Melanocyte of skin (primary cell): ENCODE data around the genes SLC24A3 and RIN2.

- CAGE, long polyA plus RNA, 2 experiments = no peak in any of the 2 experiments
Measured at GRCh38 chr20:15070371-15070894, 733.0 kb upstream of the FLRT3 start.

DNA sequence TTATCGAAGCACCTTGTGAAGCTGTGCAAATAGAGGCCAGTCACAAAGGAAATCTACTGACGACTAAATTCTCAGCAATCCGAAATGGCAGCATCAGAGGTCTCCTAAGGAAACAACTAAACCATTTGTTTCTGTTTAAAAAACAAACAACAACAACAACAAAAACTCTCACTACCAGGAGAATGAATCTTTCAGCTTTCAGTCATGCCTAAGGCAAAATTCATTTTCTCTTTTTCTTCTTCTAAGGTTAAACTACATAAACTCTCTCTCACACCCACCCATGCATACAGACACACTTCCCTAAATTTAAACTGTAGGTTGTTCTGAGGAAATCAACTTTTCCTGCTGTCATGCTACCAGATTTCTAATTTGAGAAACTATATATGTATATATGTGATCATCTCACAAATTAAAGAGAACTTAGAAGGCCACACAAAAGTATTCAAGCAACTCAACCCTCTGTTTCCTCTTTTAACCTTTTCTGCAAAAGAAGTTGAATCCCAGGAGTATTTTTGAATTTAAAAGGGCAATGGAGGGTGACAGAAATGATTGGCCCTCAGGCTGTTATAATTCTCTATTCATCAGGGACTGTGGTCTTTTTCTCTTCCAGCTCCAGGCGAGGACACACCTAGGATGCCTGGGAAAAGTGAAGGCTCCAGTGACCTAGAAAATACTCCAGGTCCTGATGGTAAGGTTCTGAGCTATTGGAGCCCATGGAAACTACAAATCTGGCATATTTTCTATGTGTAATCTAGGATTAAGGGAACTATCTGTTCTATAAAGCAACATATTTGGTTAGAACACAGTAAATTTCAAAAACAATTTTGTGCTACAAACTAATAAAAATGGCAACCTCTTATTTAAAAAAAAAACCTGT, 532.4 kb downstream of the KIF16B start:
- CAGE, long polyA plus RNA, 2 experiments = no peak in any of the 2 experiments

GRCh38 chr20:16201166-16201536, 372.1 kb downstream of the KIF16B start:
- CAGE, long polyA plus RNA, 2 experiments = no peak in any of the 2 experiments

- CAGE, long polyA plus RNA, 2 experiments = no peak in any of the 2 experiments
Measured at GRCh38 chr20:17006497-17006958, 220.3 kb upstream of the PCSK2 start.

DNA sequence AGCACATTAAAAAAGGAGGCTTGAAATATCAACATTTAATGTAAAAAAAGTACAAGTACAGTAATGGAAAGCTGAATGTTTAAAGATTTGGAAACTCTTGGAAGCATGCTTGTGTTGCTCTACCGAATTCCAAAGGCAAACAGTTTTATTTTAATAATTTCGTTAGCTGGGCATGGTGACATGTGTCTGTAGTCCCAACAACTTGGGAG, 137.4 kb downstream of the BFSP1 start:
- CAGE, long polyA plus RNA, 2 experiments = no peak in any of the 2 experiments

GRCh38 chr20:17565136-17565563, 4.7 kb upstream of the DSTN start:
- CAGE, long polyA plus RNA, 2 experiments = no peak in any of the 2 experiments

GRCh38 chr20:17680877-17681397, 1.1 kb downstream of the RRBP1 start:
- CAGE, long polyA plus RNA, 2 experiments = no peak in any of the 2 experiments

DNA sequence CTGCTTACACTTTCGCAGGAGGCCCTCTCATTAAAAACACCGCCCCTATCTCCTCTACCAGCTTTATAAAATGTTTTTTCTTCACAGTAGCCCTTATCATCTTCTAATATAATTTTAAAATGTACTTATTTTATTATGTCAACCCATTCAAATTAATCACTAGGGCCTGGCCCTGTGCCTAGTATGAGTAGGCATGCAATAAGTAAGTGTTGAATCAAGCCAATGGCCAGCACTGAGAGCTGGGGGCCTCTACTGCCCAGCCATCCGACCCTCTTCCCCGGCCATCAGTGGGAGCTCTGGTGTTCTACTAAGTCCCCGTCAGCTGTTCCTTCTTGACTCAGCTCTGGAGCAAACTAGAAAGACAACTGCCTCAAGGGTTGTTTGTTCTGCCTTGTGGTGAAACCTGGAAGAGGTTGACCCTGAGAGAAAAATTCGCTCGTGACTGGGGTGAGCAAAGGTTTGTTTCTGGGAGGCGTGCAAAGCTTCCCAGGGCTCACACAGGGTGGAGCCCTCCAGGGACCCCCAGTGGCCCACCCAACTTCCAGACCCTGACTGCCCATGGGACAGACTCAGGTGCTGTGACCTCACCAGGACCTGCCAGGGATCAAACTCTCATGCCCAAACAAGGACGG, 50.2 kb downstream of the BANF2 start:
- CAGE, long polyA plus RNA, 2 experiments = no peak in any of the 2 experiments

DNA sequence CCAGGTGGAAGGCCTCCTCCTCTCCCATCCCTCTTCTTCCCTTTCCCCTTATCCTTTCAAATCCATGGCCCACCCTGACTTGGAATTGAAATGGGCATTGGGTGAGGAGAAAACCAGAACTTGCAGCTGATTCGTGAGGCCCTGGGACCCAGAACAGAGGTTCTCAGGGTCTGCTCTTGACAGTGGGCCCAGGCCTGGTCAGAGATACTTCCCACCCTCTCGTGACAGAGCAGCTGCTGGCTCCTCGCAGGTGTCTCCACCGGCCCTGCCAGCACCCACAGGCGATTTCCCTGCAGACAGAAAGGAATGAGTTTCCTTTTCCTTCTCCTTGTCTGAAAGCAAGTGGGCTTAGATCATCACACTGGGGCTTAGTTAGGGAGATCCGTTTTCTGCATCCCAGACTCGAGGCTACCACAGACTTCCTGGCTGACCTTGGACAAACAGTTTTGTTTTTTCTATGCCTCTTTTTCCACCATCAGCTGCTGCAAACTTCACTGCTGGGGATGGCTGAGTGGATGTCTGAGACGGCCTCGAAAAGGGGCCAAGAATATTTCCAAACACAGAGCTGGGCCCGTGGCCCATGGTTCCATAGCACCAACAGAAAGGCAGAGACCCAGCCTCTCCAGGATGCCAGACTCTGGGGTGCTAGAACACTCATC, 86.4 kb downstream of the BANF2 start:
- CAGE, long polyA plus RNA, 2 experiments = no peak in any of the 2 experiments

- CAGE, long polyA plus RNA, 2 experiments = no peak in any of the 2 experiments
Measured at GRCh38 chr20:17841751-17842305, 126.8 kb downstream of the SNX5 start.

DNA sequence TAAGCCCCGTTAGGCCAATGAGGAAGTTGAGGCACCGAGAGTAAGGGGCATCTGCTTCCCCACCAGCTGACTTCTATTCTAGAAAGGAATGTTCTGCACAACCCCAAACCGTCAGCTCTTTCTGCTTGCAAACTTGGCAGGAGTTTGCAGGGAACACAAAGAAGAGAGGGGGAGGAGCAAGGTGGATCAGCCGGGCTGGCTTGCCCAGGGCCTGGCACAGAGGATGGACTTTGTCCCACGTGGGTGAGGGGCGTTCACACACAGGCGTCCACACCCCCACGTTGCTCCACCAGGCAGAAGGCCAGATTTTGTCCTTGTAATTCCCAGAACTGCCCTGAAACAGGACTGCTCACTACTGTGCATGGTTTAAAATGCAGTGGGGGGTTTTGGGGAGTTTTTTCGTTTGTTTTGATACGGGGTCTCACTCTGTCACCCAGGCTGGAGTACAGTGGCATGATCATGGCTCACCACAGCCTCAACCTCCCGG, 93.3 kb downstream of the SNX5 start:
- CAGE, long polyA plus RNA, 2 experiments = no peak in any of the 2 experiments

DNA sequence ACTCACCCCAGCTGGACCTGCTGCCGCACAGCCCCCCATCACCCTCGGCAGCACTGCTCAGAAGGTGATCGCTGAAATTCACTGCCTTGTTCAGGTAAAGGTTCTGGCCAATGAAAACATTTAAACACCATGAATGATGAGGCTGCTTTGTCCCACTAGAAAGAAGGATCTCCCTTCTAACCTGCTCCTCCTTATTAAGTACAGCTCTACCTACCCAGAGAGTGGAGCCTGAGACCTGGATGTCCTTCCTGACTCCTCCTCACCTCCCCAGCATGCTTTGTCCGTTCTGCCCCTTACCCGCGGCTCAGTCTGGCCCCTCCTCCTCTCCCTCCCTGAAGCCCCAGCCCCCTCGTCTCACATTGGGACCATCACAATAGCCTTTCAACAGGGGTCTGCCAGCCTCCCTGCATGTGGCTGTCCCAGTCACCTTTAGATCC, 72.6 kb downstream of the DZANK1 start:
- CAGE, long polyA plus RNA, 2 experiments = no peak in any of the 2 experiments

DNA sequence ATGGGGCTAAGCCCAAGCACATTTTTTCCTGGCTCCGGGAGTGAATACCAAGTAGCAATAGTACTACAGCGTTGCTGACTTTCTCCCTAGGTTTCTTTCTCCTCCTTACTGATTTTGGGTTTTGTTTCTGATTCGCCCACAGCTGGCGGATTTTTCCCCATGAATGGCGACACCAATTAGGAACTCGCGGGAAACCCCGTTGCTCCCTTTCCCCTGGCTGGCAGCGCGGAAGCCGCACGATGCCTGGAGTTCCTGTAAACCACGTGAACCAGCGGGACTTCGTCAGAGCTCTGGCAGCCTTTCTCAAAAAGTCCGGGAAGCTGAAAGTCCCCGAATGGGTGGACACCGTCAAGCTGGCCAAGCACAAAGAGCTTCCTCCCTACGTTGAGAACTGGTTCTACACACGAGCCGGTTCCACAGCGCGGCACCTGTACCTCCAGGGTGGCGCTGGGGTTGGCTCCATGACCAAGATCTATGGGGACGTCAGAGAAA, 3.3 kb upstream of the SEC23B start:
- CAGE, long polyA plus RNA, 2 experiments = no peak in any of the 2 experiments

- CAGE, long polyA plus RNA, 2 experiments = no peak in any of the 2 experiments
Measured at GRCh38 chr20:19212263-19213184, at the start of gene SLC24A3. SLC24A3 (plus strand) TSS chr20:19212642.

GRCh38 chr20:19330859-19331545, 118.6 kb downstream of the SLC24A3 start:
- CAGE, long polyA plus RNA, 2 experiments = no peak in any of the 2 experiments

GRCh38 chr20:19408679-19409613, 196.5 kb downstream of the SLC24A3 start:
- CAGE, long polyA plus RNA, 2 experiments = no peak in any of the 2 experiments

GRCh38 chr20:19701261-19701914, 56.7 kb upstream of the RIN2 start:
- CAGE, long polyA plus RNA, 2 experiments = no peak in any of the 2 experiments

DNA sequence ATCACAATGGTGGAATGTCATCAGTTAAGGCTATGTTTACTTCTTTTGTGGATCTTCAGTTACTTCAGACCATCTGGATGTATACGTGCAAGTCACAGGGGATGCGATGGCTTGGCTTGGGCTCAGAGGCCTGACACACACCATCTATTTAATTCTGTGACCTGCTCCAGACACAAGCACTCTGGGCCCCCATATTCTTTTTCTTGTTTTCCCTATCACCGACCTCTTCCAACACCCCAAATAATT, 1.5 kb upstream of the RIN2 start:
- CAGE, long polyA plus RNA, 2 experiments = no peak in any of the 2 experiments

DNA sequence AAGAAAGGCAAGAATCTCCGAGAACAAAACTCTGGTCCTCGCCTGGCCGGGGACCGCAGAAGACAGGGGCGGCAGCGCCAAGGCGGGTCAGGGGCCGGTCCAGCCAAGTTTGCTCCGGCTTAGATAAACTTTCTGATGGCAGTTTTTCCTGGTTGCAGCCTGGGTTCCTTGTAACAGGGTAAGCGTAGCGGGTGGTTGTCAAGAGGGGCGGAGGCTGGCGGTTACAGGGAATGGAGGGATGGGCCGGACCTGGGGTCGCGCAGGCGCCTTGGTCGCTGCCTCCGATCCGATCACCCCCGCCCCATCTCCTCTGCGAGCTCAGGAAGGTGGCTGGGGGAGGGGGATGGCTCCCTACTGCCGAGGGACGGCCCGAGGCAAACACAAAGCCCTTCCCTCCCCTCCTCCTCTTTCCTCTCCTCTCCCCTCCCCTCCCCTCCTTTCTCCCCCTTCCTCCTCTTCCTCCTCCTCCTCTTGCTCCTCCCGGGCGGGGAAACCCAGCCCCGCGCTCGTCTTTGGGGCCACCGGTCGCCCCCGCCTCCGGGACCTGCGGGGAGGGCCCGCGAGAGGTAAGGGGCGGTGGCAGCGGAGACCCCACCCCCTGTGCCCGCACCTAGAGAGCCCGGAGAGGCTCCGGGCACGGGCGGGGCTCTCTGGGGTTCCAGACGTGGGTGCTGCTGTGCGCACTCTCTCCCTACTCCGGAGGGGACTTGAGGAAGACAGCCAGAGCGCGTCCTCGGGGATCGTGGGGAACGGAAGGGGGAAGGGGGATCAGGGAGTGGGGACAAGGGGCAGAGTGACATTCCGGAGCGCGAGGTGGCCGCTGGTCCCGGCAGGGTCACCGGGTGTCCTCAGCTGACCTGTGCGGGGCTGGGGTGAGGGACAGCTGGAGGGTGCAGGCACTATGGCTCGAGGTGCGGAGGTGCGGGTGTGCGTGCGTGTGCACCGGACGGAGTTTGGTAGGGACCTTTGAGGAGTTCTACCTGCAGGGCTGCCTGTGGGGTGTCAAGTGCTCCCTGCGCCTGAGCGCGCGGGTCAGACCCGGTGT, at the start of gene RIN2:
TSS of gene RIN2 (plus strand) at position 497 of the 1,045 bp plus-strand sequence.
- CAGE, long polyA plus RNA, 2 experiments = no peak in any of the 2 experiments

DNA sequence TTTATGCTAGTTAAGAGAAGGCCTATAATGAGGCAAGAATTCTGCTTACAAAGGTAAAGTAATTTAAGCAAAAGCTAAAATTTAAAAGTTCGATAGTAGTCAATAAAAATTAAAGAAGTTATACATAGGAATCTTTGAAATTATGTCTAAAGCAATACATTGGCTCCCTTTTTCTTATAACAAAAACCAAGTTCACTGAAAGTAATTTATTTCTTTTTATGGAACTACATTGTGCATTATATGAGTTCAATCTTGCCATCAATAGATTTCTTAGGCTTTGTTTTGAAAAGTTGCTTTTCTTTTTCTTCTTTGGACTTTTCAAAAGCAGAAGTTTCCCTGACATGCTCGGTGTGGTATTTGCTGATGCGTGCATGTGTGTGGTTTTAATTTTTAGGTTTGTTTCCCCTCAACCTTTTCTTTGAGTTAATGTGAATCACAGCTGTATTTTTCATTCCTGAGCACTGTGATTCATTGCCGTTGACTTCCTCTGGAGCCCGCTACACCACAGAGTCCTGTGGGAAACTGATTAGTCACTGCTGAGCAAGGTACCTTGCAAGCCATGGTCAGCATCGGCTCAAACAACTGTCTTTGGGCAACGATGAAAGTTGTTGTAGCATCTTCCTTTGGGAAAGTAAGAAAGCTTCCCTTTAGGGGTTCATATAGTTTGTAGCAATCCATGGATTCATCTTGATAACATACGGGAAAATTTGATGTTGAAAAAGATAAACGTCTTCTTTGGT, 57.4 kb downstream of the RIN2 start:
- CAGE, long polyA plus RNA, 2 experiments = no peak in any of the 2 experiments